Pericardium (tissue), 1 donor: ENCODE data around the gene INMT.

GRCh38 chr7:29795787-29796121 is 10.6 kb upstream of the WIPF3 start:
- RRBS, result no CpG with 5 or more reads among the region's 2 CpGs

DNA sequence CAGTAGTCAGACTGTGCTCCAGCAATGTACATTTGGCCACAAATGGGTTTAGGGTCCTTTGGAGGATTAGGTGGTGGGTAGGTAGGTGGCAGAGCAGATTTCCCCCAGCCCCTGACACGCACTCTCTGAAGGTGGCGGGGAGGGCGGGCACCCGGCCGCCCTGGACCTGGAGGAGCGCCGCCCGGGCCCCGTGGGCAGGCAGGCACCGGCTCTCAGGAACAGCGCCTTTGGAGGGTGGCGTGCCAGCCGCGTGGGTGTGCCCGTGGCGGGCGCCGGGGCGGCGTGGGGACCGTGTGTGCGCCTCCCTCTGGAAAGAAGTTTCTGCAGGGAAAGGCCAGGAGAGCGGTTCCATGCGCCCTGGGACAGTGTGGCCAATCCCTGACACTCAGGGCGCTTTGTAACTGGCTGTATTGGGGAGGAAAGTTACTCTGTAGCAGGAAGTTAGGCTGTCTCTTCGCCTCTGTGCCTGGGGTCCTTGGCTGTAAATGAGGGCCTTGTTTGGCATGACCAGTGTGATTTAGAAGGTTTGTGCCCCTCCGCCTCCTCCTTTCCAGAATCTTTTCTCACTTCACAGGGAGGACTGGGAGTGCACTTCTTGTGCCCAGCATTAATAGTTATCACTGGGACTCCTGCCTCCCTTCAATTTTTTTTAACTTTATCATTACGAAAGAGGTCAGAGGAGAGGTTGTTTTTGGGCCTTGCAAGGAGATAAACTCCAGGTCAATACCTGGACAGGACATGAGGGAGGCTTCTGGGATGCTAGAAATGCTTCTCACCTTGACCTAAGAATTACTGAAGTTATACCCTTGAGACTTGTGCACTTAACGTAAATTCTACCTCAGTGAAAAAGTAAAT is 1.2 kb downstream of the WIPF3 start:
- RRBS, result 11% methylated on average over 9 of the region's 29 CpGs

- RRBS, result no CpG with 5 or more reads among the region's 19 CpGs
Measured at GRCh38 chr7:29883662-29884035, 77.3 kb downstream of the WIPF3 start.

GRCh38 chr7:29926247-29927221 is 63.1 kb downstream of the SCRN1 start:
- RRBS, result no CpG with 5 or more reads among the region's 21 CpGs

GRCh38 chr7:29955403-29955900 is 34.1 kb downstream of the SCRN1 start:
- RRBS, result no CpG with 5 or more reads among the region's 3 CpGs

DNA sequence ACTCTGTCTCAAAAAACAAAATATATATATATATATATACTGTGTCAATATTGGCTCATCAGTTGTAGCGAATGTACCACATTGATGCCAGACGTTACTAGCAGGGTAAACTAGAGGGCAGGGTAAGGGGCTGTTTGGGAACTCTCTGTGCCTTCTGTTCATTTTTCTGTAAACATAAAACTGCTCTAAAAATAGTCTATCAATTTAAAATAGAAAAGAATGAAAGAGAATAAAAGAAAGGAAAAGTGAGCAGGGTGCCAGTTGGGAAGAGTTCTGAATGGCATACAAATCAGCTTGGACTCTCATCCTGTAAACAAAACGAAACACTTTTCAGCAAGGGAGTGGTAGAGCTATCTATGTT is 24.7 kb downstream of the SCRN1 start:
- RRBS, result no CpG with 5 or more reads among the region's 3 CpGs

- RRBS, result no CpG with 5 or more reads among the region's 1 CpG
Measured at GRCh38 chr7:29970282-29970481, 19.4 kb downstream of the SCRN1 start.

GRCh38 chr7:30155511-30155878 is 20.7 kb downstream of the MTURN start:
- RRBS, result 59% methylated on average over 1 of the region's 8 CpGs

GRCh38 chr7:30250426-30250783 is 34.0 kb upstream of the ZNRF2 start:
- RRBS, result no CpG with 5 or more reads among the region's 2 CpGs

- RRBS, result no CpG with 5 or more reads among the region's 3 CpGs
Measured at GRCh38 chr7:30253085-30253702, 31.2 kb upstream of the ZNRF2 start.

DNA sequence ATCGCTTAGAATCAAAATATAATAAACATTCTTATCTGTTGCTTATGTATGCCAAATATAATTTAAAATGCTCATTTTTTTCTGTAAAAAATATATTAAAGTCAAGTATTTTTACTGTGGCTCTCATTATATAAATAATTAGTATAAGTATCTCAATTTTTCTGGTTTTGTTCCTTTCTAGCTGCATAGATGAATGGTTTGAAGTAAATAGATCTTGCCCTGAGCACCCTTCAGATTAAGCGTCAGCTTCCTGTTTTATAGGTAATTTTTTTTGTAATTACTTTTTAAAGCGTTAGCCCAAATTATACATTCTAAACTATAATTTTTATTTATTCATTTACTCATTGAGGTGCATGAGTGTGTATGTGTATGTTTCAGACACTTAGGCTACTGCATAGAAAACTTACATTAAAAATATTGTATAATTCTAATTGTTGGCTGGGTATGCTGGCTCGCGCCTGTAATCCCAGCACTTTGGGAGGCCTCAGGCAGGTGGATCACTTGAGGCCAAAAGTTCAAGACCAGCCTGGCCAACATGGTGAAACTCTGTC is 77.9 kb downstream of the ZNRF2 start:
- RRBS, result no CpG with 5 or more reads among the region's 5 CpGs

DNA sequence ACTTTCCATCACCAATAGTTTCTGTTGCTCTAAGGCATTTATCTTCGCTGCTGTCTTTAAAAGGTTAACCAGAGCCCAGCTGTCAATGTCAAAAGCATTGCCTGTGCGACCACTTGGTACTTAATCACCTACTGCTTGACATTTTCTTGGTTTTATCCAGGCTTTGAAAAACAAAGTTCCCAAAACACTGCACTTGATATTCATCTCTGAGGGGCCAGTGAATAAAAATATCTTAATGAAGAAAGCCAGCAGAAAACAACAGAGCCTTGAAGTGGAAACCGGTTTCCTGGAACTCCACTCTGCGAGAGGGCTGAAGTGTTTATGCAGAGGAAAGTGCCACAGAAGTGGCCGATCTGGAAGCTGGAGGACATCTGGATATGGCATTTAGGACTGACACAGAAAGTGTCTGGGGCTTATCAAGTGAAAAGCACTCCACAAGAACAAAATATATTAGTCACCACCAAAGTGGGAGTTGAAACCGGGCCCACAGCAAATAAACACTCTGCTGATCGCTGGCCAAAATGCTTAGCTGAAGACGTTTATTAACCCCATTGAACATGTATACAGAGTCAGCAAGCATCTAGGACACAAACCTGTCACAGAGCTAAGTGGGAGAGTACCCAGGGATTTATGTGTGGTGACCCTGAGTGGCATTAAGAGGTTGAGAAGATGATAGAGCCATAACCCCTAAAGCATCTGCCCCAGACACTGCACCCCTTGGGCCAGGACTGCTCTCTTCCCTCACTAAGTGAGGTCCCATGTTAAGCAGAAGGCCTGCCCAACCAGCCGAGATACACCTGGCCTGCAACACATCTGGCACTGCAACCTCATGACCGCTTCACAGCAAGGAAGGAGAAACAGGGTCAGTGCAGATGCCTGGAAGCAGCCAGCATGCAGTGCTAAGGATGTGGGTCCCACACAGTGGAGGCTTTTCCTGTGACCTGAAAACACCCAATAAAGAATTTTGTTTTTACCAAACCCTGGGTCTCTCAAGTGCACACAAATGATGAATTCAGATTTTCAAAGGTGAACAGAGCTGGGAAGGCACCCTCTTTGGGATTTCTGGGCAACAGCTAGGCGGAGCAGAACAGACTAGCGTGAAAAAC is 7.7 kb downstream of the NOD1 start:
- RRBS, result no CpG with 5 or more reads among the region's 12 CpGs

GRCh38 chr7:30526170-30526709 is 21.6 kb upstream of the GGCT start:
- RRBS, result no CpG with 5 or more reads among the region's 4 CpGs

DNA sequence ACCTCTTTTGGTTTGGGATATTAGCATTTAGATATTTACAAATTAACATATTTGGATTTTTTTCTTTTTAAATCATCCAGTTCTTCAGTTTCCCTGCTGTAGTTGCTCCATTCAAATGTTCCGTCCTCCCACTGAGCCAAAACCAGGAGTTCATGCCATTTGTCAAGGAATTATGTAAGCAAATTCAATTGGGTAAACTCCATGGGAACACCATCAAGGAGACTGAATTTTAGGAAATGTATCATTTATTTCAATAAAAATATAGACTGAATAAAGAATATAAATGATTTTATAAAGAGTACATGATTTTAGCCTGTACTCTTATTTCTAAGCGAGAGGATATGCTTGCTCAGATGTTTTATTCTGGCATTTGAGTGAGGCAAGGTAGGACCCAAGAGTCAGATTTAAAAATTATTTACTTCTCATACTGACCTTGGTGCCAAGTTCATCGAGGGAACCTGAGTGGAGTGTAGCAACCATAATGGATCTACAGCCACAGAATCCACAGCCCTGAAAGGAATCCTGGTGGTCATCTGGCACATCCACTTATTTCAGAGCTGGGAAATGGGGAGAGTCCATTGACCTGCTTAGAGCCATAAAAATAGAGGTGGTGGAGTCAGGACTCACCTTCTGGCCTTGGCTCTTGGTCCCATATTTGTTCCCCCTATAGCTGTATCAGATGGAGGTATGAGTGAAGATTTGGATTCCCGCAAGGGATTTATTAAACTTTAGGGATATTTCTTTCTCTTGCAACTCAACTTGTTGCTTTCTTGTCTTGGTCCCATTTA is 36.9 kb downstream of the GARS1 start:
- RRBS, result no CpG with 5 or more reads among the region's 4 CpGs

- RRBS, result no CpG with 5 or more reads among the region's 6 CpGs
Measured at GRCh38 chr7:30751848-30752360, at the start of gene INMT. Gene INMT (plus strand): TSS chr7:30752135.

DNA sequence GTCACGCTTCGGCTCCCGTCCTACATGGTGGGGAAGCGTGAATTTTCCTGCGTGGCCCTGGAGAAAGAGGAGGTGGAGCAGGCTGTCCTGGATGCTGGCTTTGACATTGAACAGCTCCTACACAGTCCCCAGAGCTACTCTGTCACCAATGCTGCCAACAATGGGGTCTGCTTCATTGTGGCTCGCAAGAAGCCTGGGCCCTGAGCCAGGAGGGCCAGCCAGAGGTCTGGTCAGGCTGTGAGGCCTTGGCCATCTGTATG is 3.6 kb downstream of the INMT start:
- RRBS, result no CpG with 5 or more reads among the region's 6 CpGs

DNA sequence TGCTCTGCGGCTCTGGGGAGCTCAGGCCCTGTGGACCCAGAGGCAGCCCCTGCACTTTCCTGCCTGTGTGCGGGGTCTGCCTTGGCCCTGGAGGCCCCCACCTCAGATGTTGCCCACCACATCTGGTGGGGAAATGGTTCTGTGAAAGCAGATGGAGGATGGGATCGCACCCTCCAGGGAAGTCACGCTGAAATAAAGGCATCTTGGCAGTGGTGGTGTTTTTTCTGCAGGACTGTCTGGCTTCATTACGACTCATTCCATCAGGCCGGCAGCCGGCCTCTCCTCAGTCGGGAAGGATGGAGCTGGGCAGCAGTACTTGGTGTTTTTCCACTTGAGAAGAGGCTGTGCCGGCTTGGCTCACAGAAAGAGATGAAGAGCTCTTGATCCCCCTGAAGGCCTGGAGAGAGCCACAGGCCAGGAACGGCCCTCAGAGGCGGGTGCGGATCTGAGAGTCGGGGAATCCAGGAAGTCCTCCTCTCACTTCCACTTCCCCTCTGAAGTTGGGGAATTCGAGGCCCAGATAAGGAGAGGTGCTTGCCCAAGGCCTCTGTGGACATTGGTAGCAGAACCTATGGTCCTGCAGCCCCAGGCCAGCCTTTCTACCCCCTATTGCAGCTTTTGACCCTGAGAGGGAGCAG is 65.9 kb upstream of the AQP1 start:
- RRBS, result 1% methylated on average over 3 of the region's 14 CpGs

DNA sequence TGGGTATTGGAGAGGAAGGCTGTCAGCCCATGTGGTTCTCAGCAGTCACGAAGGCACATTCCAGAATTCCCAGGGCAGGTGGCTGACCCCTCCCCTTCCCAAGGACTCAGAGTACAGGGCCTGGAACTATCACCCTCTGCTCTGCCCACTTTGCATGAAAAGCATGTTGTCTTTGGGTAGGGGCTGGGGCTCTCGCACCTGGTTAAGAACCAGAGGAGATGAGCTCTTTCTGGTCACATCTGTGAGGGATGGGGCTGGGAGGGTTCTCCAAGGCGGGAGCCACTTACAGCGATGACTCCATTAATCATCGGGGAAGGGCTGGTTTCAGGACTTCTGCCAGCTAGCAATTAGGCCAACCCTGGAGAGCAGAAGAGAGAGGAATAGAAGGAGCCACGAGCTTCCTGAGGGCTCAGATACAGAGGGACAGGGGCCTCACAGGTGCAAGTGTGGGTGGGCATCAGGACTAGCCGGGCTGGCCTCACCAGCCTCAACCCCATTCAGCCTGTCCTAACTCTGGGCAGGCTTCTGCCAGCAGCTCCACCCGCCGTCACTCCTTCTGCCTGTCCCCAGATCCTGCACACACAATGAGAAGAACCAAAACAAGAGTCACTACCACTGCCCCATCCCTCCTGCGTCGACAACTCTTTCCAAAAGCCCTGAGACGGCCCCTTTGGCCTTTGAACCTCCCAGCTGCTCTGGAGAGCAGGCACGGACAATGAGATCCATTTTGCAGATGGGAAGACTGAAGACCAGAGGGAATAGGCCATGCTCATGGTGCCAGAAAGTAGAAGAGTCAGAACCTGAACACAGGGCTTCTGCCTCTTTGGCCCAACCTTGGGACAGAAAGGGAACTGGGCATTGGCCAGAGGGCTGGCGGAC is 8.5 kb downstream of the AQP1 start:
- RRBS, result no CpG with 5 or more reads among the region's 14 CpGs

DNA sequence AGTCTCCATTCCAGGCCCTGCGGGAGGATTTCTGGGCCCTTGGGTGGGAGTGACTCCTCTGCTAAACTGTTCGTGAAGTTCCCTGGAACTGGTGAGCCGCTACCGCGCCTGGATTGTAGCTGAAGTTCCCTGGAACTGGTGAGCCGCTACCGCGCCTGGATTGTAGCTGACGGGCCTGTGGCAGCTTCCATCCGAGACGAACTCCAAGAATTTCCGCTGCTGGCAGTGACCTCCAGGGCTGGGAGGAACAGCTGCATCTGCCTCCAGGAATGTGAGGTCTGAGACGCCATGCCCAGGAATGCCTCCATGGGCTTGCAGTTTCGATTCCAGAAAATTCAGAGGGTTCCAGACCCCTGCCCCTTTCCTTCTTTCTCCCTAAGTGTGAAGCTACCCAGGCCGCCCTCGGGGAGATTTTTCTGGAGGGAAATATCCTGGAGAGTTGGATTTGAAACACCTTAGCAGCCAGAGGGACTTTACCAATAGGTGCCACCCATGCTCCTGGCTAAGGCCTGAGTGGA is 20.0 kb downstream of the AQP1 start:
- RRBS, result no CpG with 5 or more reads among the region's 16 CpGs

DNA sequence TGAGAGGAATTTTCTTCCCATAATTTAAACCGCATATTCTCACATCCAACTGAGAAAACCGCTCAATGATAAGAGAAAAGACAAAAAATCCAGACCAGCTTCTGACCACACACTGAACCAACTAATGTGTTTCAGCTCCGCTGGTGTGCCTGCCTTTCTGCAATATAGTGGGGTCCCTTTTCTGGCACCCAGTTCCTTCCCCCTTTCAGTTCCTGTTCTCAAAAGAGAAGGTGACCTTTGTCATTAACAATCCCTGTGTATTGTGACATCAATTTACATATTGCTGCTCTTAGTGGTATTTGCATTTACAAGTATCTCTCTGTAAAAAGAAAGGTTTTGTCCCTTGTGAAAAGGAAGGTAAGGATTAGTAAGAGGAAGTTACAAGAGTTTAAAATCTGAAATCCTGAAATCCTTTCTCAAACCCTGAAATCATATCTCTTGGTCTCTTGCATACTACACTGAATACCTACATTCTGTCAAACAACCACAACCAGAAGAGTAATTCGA is 1.4 kb downstream of the PPP1R17 start:
- RRBS, result no CpG with 5 or more reads among the region's 4 CpGs